ENCODE measurements around the genes FBXO11 and EML6.

GRCh38 chr2:47897080-47897756 is 9.1 kb downstream of the FBXO11 start:
- PRO-cap: no peak

DNA sequence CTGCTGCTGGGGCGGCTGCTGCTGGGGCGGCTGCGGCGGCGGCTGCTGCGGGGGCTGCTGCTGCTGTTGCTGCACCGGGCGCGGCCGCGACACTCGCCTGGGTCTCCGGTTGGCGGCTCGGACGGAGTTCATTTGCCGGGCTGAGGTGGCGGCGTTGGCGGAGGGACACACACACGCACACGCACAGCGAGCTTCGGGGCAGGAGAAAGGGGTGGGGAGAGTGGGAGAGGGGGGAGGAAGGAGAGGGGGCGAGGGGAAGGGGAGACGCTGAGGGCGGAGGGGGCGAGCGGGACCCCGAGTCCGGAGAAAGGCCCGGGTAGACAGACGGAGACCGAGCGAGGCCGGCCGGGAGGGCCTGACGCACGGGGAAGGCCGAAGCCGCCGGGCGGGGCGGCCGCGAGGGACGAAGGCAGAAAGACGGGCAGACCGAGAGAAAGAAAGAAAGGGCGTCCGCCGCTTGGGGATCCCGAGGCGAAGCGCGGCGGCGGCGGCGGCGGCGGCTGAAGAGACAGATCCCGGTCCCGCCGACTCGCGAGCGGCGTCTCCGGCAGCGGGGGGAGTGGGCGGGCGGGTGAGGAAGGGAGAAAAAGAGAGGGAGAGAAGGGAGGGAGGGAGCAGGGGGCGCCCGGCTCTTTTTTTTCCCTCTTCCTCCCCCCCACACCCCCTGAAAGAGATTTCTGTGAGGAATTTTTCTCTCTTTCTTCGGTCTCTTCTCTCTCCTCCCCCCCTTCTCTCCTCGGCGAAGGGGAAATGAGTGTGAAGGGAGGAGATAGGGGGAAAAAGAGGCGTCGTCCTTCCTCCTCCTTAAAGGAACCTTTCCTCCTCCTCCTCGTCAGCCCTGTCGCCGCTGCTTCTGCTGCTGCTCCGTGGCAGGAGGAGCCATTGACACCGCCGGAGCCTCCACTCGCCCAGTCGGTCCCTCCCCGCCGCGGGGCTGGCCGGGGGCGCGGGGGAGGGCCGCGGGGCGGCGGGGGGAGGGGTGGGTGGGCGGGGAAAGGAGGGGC is at the start of gene FBXO11:
TSS of gene FBXO11 (minus strand) at position 910 of the 1,004 bp plus-strand sequence.
- PRO-cap: bidirectional peak, plus-strand start at position 92 of the sequence, minus-strand start at position 134 of the sequence; bidirectional peak, plus-strand start at position 323 of the sequence, minus-strand start at position 561 of the sequence; bidirectional peak, plus-strand start outside the sequence, minus-strand start at position 751 of the sequence

- PRO-cap: no peak
Observed at GRCh38 chr2:52934202-52934964, 833.2 kb upstream of the CHAC2 start.

DNA sequence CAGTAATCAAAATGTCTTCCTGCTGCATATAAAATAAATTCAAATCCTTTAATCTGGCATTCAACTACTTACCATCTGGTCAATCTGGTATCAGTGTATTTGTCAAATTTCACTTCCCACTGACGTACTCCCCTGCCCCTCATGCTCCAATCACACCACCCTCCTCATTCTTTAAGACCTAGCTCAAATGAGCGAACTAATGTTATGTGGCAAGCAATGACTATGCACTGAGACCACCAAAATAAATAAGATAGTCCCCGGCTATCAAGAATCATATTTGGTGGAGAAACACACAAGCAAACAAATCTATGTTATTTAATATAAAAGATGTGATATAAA is 6.6 kb downstream of the ASB3 start:
- PRO-cap: no peak

GRCh38 chr2:53964810-53965891 is 5.6 kb downstream of the PSME4 start:
- PRO-cap: no peak

DNA sequence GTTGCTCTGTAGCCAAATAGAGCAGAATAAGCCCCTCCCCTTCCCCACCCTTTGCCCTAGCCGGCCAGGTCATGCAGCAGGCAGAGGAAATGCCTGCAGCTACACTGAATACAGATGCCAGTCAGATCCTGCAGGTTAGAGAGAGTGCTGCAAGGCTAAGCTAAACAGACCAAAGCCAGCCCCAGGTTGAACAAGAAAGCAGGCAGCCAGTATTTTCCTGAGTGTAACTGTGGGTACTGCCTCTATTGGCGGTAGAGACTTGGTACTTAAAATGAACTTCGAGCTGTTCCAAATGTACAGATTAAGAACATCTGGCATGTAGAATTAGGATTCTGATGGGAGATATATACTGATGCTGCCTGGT is 132.9 kb downstream of the ACYP2 start:
- PRO-cap: no peak

DNA sequence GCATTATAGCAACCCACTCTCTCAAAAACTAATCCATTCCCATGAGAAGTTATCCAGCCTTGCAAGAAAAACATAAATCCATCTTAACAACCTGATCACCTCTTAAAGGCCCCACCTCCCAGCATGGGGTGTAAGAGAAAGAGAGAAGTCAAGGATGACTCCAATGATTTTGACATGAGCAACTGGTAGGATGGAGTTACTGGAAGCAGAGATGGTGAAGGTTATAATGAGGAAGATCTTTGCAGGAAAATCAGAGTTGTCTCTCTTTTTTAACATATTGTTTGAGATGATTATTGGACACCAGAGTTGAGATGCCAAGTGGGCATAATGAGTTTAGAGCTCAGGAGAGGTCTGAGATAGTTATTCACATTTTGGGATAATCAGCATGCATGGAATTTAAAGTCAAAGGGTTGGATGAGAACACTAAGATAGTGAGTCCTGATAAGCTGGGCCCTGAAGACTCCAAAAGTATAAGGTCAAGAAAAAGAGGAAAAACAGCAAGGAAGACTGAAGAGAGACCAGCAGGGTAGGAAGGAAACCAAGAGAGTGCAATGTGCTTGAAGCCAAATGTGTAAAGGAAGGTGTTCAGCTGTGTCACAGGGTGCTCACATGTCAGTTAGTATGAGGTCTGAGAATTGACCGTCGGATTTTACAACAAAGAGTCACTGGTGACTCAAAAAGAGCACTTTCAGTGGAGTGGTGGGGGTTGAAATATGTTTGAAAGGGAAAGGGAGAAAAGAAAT is 3.1 kb upstream of the TSPYL6 start:
- PRO-cap: no peak

DNA sequence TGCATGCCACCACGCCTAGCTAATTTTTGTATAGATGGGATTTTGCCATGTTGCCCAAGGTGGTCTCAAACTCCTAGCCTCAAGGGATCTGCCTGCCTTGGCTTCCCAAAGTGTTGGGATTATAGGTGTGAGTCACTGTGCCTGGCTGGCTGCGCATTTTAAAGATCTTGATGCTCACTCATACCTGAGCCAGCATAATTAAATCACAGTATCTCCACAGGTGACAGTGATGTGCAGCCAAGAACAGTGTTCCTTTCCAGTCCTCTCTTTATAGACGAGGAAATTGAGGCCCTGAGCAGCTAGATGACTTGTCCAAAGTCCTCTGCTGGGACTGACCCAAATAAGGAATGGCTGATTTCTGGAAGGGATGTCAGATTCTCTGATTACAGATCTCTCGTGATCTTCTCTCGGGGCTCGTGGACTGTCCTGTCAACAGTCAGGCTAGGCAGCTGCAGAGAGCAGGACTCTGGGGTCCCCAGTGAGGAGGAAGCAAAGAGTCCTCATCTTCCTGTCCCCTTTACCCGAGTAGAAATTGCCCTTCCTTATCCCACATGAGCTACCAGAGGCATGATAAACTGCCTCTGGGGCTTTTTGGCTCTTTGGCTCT is 44.7 kb downstream of the SPTBN1 start:
- PRO-cap: no peak

DNA sequence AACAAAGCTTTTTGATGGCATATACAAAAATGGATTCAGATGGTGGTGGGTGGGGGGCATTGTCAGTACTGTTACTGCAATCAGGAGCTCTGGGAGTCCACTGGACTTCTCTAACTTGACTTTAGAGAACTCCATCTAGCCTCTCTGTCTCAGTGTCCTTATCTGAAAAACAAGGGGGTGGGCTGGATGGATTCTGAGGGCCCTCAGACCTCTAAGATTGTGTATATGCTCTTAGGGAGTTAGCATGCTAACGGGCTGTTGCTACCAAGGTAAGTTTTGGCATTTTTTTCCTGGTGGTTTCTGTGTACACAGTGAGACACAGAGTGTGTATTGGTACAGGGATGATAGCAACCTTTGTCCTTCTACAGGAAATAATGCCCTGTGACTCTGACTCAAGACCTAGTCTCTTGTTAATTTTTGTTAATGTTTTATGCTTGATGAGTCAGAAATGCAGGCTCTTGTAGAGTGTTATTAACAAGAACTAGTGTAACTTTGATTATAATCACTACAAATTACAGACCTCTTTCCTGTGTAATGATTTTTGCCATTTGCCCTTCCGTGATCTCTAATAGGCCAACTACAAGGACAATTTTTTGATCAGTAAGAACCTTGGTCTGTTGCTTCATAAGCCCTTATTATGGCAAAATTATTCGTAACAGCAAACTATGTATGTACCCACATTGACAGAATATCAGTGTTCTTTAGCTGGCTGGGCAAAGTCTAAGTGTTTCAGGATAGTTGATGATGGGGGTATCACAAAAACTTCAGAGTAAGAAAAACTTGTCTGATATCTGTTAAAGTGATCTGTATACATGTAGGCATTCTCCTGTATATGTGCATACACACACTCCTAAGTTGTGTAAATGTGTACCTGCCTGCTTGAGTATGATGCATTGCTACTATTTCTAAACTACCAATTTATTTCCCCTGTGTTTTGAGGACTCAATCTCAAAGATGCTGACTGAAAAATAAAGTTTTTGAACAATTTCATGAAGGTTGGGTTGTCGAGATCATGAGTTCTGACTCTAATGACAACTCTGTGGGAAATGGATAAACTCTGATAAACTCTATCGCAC is 89.8 kb downstream of the SPTBN1 start:
- PRO-cap: no peak

- PRO-cap: no peak
Observed at GRCh38 chr2:54555195-54555942, 99.2 kb downstream of the SPTBN1 start.

- PRO-cap: no peak
Observed at GRCh38 chr2:54556731-54557394, 100.7 kb downstream of the SPTBN1 start.

DNA sequence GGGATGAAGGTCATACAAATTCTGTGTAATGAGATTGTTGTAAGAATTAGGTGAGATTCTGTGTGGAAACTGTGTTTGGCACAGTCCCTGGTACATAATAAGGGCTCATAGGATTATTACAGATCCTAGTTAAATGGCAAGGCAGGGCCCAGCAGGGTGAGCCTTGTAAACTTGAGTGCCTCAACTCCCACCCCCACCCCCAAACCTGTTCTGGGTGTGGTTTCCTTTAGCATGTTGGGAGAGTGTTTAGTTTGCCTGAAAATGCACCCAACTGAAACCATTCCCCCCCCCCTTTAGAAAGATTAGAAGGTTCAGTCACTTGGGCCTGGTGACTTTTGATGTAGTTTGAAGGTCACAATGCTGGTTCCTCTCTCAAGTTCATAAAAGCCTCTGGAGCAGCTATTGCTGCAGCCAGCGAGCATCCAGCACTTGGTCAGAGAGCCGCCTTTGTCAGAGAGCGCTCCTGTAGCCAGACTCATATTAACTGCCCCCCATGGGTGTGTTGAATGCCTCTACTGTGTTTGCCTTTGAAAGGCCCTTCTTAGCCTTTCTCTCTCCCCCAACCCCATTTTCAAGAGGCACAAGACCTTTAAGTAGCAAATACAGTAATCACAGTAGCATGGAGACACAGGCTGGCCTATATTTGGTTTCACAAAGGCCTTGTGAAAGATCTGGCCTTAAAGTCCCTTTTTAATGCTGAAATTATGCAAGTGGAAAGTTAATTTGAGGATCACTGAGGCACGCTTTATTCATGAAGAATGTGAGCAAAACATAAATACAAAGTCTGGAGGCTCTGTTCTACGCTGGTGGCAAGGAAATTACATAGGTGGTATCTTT is 113.8 kb downstream of the SPTBN1 start:
- PRO-cap: no peak

DNA sequence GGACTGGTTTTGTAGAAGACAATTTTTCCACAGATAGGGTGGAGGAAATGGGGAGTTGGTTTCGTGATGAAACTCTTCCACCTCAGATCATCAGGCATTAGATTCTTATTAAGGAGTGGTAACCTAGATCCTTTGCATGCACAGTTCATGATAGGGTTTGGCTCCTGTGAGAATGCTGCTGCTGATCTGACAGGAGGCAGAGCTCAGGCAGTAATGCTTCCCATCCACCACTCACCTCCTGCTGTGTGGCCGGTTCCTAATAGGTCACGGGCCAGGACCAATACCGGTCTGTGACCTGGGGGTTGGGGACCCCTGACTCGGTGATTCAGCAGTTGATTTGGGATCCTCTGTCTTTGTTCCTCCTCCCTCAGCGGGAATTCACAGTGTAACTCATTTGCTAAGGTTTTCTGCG is 117.1 kb downstream of the SPTBN1 start:
- PRO-cap: no peak

DNA sequence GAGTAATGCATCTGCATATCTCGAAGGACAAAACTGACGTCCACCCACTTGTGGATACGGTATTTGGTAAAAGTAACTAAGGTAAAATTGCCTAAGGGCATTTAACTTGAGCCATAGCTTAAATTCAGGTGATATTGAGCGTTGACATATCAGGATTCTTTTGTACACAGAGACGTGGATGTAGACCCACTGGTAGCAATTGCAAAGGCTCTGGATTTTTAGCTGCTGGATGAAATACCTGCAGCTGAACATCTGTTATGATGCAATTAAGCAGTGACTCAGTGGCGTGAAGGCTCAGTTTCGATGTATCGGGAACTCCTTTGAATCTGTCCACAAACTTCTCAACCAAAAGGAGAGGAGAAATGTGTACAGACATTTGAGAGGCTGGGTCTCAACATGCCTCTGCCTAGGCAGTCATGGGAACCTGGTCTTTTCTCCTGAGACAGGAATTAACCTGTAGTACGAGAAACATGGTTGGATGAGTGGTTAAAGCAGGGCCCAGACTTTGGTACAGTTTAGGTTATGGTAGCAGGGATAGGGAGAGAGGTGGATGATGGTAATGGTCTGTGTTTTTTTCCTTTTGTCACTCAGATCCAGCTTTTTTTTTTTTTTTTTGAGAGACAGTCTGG is 119.4 kb downstream of the SPTBN1 start:
- PRO-cap: no peak

DNA sequence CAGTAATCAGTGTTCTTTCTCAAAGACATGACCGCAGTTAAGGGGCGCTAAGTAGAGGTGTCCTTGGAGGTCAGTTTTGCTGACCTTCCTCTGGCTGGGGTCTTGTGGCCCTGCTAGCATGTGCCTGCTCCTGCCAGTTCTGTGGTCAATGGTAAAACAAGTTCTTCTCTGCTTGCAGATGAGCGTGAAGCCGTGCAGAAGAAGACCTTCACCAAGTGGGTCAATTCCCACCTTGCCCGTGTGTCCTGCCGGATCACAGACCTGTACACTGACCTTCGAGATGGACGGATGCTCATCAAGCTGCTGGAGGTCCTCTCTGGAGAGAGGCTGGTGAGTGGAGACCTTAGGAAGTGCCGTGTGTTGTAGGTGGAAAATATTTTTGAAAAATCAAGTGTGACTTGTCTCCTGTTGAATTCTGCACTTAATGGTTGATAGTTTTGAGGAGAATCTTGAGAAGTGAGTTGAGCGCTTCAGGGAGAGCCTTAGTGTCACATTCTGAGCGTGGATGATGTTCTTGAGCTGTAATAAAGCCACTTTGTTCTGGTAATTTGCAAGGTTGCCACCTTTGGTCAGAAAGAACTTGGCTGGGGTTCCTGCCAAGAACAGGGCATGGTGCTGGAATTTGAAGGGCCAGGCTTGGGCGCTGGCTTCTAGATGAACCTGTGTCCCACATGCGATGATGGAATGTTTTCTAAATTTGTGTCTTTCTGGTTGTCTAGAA is 124.4 kb upstream of the EML6 start:
- PRO-cap: no peak

GRCh38 chr2:54633361-54633944 is 90.0 kb upstream of the EML6 start:
- PRO-cap: no peak

DNA sequence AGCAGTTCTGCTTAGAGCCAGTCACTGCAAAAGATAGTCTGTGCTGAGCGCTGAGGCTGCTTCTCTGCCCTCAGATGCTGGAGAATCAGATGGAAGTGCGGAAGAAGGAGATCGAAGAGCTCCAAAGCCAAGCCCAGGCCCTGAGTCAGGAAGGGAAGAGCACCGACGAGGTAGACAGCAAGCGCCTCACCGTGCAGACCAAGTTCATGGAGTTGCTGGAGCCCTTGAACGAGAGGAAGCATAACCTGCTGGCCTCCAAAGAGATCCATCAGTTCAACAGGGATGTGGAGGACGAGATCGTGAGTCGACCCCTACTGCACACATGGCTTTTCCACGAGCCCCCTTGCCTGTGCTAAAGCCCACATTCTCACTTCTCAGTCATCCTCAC is 78.3 kb upstream of the EML6 start:
- PRO-cap: no peak

DNA sequence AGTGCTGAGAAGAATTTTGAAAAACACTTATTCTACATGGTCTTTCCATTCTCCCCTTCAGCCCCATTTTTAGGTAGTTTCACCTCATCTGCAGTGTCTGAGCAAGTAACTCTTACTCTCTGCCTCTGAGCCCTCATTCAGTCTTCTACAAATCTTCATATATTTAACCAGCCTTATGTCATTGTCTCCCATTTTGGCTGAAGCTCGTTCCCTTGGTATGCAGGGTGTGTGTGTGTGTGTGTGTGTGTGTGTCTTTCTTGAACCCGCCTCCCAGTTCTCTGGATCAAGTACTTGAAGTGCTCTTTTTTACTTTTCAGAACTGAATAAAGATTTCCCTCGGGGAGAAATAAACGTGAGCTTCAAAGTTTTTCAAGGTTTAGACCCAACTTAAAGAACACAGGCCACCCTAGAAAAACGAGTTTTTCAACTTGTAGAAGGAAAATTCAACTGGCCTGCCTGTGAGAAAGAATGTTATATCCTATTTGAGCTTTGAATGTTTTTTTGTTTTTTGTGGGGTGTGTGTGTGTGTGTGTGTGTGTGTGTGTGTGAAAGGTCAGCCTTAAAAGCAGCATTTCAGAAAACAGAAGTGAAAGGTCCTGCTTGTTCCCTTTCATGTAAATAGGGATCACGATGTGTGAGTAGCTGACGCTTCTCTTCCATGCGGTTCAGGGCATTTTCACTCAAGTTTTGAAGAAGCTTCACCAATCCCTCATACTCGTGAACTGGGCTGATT is 50.8 kb upstream of the EML6 start:
- PRO-cap: no peak

GRCh38 chr2:54708351-54709031 is 15.0 kb upstream of the EML6 start:
- PRO-cap: no peak

DNA sequence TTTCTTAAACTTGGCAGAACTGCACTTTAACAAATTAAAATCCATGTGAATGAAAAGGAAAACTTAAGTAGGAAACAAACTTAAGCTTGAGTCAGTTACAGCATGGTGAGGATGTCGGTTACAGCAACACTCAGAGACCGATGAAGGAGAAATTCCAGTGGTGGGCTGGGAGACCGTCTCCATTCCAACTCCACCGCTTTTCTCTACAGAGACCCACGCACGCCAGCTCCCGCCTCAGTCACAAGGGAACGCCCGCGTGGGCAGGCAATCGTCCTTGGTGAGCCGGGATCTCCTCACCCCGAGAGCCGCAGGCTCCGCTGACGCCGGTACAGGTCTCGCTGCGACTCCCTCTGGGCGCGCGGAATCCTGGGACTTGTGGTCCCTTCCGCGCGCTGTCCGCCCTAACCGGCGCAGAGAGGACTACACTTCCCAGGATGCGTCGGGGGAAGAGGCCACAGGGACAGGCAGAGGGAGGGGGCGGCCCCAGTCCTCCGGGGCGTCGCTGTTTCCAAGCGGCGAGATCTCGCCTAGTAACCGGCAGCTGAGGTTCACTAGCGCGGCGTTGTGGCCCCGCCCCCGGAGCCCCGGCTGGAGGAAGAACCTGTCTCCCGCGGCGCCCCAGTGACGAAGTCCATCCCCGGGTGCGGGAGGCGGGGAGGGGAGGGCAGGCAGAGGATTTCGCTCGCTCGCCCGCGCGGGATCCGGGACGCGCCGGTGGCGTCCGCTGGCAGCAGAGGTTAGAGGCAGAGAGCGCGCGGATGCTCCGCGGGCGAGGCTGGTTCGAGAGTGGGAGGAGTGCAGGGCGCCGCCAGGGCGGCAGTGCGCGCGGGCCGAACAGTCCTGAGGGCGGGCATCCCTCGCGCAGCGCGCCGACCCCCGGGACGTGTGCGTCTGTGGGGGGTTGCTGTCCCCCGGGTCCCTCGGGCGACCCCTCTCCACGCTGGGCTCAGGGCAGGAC is at the start of gene EML6:
TSS of gene EML6 (plus strand) at position 621 of the 958 bp plus-strand sequence.
- PRO-cap: bidirectional peak, plus-strand start at position 746 of the sequence, minus-strand start at position 319 of the sequence